Gallbladder (tissue), 1 donor: Measurements from ENCODE around the gene PDS5B.

DNA sequence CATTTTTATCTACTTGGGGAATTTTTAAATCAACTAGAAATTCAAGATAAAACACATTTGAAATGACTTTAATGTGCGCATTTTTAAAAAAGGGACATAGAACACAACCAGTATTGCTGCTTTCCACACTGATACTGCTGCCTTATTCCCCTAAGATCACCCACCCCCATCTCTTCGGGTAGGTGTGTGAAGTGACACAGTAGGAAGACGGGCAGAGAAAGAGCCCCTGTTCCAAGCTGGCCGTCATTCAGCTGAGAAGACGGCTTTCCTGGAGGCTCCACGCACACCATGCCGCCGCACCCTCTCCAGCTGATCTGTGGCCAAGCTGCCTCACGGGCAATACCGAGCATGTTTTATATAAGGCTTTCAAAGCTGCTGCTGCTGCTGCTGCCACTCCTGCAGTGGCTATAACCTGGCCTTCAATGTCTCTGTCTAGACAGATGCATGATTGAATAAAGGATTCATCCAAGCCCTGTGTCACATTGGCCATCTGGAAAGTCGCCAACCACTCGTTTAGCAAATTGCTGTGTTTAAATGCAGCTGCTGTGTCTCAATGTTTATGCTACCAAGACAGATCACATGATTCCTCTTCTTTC lies 114.1 kb downstream of the TEX26 start:
- PRO-cap = no peak

- PRO-cap = bidirectional peak, plus-strand start at chr13:31162456, minus-strand start at chr13:31162347; bidirectional peak, plus-strand start at chr13:31162788, minus-strand start at chr13:31162677
Measured at GRCh38 chr13:31162097-31163088, 689 bp upstream of the HSPH1 start.

- PRO-cap = no peak
Measured at GRCh38 chr13:31807144-31807662, 67.9 kb downstream of the RXFP2 start.

DNA sequence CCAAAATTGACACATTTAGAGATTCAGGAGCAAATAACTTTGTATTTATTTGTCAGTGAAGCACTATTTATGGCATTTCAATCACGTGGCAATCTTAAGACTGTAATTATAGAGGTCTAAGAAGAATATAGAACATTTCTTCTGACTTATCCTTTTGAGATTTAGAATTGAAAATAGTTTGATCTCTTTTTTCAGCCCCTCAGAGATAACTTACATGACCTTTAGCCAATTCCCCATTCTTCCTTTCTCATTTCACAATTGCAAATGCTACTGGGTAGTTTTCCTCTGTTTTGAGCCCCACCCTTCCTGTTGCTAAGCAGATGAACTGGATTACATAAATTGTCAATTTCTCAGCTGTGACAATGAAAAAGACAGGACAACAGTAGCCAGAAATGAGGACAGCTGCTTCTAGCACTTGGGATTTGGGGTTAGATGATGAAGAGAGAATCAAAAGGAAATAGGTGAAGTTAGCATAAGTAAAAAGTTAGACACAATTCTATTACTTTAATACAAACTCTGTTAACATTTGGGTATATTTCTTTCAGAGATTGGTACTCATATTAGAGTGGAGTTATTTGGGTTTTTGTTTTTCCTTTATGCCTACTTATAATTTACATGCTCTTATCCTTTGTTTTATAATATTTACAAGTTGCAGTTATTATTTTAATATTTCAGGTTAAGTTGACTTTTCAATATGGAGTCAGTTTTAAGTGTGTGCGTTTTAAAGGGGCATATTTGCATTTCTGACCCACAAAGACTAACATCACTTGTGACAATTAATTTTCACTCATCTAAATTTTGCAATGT lies 122.5 kb upstream of the FRY start:
- PRO-cap = no peak

GRCh38 chr13:31957205-31957756 lies 74.3 kb upstream of the FRY start:
- PRO-cap = no peak

DNA sequence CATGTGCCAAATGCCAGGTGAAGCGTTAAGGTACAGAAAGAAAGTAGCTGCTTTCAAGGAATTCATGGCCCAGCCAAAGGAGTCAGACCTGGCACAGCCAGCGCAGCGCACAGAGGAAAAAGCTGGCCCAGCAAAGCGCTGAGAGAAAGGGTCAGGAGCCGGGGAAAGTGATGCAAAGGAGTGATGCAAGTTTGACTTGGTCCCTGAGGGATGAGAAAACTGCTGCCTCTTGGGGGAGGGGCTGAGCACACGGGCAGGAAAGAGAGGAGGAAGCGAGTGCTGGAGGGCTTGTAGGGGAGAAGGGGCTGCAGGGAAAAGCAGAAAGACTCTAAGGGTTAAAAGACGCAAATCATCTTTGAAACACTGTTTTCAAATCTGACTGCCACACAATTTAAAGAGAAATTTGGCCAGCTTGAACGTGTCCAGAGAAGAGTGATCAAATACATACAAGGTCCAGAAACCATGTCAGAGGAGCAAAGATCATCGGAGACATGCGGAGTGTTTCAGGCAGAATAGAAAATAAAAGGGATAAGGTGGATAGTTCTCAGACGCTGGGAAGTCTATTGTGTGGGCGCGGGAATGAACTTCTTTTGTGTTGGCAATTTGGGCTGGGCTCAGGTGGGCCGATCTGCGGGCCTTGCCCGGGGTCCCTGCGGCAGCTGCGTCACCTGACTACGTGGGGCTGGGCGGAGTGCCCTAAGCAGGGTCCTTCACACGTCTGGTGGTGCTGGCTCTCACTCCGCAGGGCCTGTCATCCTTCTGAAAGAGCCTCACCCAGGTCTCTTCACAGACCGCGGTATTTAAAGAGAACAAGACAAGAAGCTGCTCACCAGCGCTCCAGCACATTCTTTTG lies 18.2 kb downstream of the N4BP2L1 start:
- PRO-cap = no peak

DNA sequence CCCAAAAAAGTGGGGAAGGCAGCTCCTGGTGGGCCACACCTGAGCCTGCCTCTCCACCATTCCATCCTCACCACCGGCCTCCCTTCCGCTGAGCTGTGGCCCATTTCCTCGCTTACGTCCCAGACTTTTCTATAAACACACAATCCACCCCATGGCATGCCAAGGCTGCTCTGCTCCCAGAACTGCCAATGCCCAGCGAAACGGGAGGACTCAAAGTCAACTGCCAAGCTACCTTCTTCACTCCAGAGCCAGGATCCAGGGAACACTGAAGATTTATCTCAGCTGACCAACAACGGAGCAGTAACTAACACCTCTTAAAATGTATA lies 2.8 kb downstream of the N4BP2L1 start:
- PRO-cap = no peak

- PRO-cap = no peak
Measured at GRCh38 chr13:32530476-32531182, 8.0 kb downstream of the N4BP2L2 start.

DNA sequence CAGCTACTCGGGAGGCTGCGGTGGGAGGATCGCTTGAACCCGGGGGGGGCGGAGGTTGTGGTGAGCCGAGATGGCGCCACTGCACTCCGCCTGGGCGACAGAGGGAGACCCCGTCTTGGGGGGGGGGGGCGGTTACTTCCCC lies 770 bp downstream of the N4BP2L2 start:
- PRO-cap = no peak

DNA sequence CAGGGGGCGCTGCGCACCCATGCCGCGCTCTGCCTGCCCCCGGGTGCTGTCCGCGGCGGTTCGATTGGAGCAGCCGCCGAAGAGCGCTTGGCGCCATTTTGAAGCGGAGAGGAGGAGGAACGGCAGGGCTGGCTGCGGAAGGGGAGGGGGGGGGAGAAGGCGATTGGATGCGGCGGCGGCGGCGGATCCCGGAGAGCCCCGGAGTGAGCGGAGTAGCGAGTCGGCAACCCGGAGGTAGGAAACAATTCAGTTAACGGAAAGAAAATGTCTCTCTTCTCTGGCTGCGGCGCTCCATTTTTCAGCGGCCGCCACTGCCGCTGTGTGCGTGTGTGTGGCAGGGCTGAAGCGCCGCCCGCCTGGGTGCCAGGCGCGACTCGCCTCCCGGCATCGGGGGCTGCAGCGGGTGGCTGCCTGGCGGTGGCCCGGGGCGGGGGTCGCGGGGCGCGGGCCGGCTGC lies at the start of gene PDS5B:
Gene PDS5B, plus strand, starts transcription at position 93 of the 456 bp plus-strand sequence.
- PRO-cap = bidirectional peak, plus-strand start at position 96 of the sequence, minus-strand start outside the sequence

DNA sequence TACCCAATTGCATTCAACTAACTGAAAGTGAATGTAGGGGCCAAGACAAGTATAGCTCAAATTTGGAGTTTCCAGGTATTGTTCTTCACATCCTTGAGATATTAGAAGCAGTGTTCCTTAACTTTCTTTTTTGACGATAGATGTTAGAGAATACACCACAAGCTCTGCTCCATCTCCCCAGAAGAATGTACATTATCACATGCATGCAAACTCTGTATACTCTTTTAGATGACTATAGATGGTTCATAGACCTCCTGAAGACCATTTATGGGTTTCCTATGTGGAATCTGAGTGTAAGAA lies 43.7 kb downstream of the PDS5B start:
- PRO-cap = no peak

- PRO-cap = no peak
Measured at GRCh38 chr13:32969769-32970163, 46.5 kb upstream of the KL start.

DNA sequence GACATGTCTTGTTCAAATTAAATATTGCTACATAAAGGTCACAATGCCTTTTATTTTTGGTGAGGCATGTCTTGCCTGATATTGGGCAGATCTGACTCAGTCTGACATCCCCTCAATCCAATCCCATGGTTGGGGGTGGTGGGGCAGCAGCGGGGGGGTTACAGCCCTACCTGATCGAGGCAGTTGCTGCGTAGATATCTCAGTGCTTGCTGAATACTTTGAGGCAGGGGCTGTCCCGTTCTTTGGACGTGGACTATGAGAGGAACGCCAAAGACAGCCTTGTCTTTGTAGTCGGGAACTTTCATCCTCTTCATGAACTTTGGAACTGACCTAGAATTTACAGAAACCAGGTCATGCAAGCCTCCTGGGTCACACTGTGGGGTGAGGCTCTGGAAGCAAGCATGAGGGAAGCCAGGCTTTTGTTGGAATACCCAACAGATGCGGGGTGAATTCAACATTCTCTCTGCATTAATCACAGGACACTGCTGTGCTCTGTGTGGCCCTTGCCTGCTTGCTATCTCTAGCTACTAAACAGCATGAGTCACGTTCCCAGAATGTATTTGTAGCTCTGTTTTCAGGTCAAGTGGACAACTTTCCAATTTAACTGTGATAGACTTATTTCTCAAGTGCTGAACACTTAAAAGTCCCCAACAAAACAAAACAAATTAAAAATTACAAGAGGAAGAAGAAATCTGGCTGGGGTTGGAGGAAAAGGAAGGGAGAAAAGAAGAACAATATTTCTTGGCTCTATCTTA lies 109.9 kb downstream of the KL start:
- PRO-cap = no peak

DNA sequence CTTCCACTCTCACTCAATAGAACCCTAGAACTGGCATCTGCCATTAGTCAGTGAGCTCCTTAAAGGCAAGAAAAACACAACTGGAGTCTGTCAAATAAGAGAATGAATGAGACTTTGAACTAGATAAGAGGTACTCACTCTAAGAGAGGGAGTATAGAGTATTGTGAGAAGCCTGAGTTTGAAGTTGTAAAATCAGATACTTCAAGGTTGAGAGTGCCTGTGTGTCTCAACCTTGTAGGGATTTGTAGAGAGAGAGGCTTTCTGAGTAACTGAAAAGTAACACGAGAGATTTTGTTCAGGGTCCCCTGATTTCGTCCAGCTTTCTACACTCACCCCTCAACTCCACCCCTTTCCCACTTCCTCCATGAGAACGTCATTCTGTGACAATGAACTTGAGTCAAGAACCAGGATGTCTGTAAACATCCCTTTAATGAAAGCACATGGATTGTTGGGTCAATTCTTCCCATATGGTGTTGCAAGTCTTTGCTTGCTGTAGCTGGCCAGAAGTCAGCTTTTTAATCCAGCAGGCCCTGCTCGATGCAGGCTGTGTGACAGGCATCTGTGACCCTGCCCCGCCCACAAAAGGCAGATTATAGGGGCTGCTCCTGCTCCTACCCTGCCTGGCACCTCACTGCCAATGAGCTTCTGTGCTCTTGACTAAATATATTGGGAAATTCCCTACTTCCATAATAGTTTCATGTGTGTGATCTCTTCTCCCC lies 78.1 kb downstream of the STARD13 start:
- PRO-cap = unidirectional peak, minus-strand start at position 263 of the sequence; unidirectional peak, minus-strand start at position 325 of the sequence

DNA sequence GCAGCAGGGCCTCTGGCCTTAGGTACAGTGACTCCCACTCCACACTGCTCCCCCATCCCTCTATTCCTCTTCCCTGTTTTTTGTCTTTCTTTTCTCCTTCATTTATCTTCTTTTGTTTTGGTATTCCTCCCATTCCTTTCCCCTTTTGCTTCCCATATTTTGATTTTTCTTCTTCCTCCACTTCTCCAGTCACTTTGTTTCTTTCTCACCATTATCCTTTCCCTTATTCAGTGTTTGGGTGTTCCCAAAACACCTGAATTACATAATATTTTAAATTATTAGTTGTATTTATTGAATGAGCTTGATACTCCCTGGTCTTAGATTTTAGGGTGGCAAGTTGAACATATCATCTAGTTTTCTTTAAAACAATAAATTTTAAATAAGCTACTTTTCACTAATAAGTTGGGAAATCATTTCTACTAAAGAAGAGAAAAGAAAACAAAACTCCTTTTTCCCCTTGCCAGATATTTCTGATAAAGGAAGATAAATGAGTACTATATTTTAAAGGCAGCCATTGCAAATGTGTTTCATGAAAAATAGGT lies 36.9 kb downstream of the STARD13 start:
- PRO-cap = no peak

- PRO-cap = no peak
Measured at GRCh38 chr13:33279771-33280255, 5.7 kb downstream of the STARD13 start.

GRCh38 chr13:33610691-33611807 lies 206.9 kb upstream of the RFC3 start:
- PRO-cap = no peak

DNA sequence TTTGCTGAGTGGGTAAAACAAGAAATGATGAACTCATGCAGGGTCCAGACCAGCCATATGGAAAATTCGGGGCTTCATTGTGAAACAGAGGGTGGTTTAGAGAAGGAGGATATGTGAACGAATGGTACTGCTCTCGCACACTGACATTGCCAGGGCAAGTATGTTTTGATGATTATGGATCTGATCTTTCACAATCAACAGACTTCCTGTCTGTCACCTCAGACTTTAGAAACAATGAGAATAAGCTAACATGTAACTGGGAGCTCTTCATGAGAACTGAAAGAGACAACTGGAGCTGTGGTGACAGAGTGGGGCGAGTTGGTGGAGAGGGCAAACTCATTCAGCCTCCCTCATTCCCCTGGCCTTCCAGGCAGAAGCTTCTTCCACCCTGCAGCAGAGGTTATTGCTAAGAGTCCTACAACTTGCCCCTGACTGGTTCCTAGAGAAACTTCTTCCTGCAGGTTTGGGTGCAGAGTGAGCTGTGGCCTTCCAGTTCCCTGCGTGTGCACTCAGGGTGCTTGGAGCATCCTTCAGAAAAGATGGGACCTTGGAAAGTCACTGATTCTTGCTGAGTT lies 73.9 kb upstream of the RFC3 start:
- PRO-cap = no peak

DNA sequence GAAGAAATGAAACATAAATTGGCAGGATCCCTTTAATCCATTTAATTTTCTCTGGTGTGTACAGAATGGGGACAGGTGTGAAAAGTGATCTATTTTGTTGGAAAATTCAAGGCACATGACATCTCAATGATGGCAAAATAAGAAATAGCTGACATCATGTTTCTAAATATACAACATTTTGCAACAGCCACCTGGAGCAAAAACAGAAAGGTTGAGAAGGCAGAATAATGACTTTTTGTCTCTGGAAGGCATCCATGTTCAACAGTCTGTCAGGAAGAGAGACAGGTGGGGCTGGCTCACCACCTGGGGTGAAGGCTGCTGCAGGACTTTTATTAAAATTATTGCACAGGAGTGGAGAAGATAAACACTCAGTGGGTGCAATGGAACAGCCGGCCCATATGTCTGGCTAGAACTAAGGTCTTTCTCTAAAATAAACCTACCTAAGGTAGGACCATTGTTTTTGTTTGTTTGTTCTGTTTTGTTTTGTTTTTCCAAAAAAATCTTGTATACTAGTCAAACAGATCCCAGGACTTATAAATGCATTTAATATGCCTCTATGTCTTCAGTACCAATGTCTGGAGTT lies 52.4 kb downstream of the RFC3 start:
- PRO-cap = no peak

GRCh38 chr13:33937757-33938212 lies 119.8 kb downstream of the RFC3 start:
- PRO-cap = no peak